Breast epithelium (tissue), 2 donors: ENCODE measurements around the gene RBMX2.

DNA sequence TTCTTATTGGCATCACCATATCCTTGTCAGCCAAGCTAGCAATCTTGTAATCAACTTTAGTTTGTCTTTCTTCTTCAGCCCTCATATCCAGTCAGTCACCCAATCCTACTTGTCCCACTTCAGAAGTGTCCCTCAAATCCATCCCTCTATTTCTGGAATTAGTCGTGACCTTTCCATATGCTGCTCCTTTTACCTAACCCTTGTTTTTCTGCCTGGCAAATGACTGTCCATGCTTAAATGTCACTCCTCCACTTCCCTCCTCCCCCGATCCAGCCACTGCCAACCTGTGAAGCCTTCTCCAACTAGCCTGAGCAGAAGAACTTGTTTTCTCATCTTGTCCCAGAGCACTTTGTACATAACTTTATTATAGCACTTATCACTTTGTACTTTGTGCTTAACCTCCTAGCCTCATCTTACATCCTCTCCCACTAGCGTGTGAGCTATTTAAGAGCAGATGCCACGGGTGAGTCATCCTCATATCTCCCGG is 46.6 kb downstream of the XIAP start:
- PRO-cap, result no peak
- RAMPAGE, long total RNA, 2 experiments, result no peak in any of the 2 experiments

GRCh38 chrX:123968268-123968552 is 6.7 kb downstream of the STAG2 start:
- PRO-cap, result no peak
- RAMPAGE, long total RNA, 2 experiments, result no peak in any of the 2 experiments

- PRO-cap, result no peak
- RAMPAGE, long total RNA, 2 experiments, result no peak in any of the 2 experiments
These were observed 125.0 kb downstream of the STAG2 start for GRCh38 chrX:124086313-124087144.

GRCh38 chrX:124090396-124090960 is 129.0 kb downstream of the STAG2 start:
- PRO-cap, result no peak
- RAMPAGE, long total RNA, 2 experiments, result no peak in any of the 2 experiments

- PRO-cap, result no peak
- RAMPAGE, long total RNA, 2 experiments, result no peak in any of the 2 experiments
These were observed 23.6 kb downstream of the SH2D1A start for GRCh38 chrX:124369957-124370280.

DNA sequence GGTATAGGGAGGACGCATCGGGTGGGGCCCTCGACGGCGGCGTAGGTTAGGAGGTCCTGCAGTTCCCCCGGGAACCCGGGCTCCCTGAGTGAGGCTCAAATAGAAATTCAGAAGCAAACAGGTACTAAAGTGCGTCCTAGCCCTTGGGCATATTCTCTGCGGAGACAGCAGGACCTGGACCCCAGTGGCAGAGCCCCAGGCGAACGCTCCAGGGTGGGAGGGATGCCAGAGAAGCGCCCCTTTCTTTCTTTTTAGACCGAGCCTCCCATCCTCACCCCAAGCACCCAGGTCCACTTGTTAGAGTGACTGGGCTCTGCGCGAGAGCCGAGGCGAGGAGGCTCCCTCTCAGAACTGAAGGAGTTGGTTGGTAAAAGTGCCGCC is 116.6 kb upstream of the TEX13C start:
- PRO-cap, result no peak
- RAMPAGE, long total RNA, 2 experiments, result no peak in any of the 2 experiments

GRCh38 chrX:125758083-125758662 is 407.9 kb downstream of the DCAF12L2 start:
- PRO-cap, result no peak
- RAMPAGE, long total RNA, 2 experiments, result no peak in any of the 2 experiments

- PRO-cap, result no peak
- RAMPAGE, long total RNA, 2 experiments, result no peak in any of the 2 experiments
These were observed 257.5 kb downstream of the PRR32 start for GRCh38 chrX:127076958-127077423.

GRCh38 chrX:129091017-129091629 is 432.2 kb downstream of the SMARCA1 start:
- PRO-cap, result no peak
- RAMPAGE, long total RNA, 2 experiments, result no peak in any of the 2 experiments

DNA sequence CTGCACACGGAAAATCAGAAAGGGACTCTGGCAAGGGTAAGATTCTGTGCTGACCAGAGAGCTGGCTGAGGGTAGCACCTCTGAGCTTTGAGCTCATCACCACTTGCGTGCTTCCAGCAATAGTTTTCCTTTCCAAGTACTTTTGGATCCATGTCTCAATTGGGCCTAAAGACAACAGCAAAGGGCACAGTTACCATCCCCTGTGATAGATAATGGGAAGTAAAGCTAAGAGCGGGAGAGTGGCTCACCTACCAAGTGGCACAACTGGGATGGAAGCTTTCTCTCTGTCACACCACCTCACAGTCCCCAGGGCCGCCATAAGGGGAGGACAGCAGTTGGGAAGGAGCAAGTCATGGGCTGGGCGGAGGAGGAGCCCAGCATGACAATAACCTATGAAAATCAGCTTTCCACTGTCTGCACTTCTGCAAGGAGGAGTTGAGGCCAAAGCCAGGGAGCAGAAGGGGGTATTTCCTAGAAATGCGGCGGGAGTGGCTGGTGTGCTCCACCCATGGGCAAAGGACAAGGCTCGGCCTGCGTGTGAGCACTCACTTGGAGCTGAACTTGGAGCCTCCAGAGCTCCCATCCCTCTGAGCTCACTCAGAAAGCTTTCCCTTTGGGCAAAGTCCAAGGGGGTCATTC is 18.7 kb downstream of the APLN start:
- PRO-cap, result no peak
- RAMPAGE, long total RNA, 2 experiments, result no peak in any of the 2 experiments

DNA sequence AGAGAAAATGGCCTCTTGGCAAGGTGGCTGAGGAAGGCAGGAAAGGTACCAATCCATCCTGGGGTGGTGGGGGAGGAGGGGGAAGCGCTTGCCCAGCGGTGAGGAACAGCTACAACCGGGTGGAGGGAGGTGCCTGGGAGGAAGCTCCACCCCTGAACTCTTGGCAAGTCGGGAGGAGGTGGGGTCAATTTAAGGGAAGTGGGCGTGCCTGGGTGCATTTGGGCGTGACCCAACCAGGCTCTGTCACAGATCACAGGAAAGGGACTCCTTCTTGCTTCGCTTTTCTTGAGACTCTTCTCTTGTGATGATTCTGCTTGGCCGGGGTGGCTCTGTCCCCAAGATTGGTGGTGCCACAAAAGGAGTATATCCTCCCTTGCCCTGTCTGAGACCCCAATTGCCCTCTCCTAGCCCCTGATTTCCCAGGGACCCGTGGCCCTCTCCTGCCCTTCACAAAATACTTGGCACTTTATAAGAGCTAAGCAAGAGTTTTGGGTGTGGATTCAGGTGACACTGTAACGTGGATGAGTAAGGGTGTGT is 41.8 kb downstream of the BCORL1 start:
- PRO-cap, result no peak
- RAMPAGE, long total RNA, 2 experiments, result no peak in any of the 2 experiments

DNA sequence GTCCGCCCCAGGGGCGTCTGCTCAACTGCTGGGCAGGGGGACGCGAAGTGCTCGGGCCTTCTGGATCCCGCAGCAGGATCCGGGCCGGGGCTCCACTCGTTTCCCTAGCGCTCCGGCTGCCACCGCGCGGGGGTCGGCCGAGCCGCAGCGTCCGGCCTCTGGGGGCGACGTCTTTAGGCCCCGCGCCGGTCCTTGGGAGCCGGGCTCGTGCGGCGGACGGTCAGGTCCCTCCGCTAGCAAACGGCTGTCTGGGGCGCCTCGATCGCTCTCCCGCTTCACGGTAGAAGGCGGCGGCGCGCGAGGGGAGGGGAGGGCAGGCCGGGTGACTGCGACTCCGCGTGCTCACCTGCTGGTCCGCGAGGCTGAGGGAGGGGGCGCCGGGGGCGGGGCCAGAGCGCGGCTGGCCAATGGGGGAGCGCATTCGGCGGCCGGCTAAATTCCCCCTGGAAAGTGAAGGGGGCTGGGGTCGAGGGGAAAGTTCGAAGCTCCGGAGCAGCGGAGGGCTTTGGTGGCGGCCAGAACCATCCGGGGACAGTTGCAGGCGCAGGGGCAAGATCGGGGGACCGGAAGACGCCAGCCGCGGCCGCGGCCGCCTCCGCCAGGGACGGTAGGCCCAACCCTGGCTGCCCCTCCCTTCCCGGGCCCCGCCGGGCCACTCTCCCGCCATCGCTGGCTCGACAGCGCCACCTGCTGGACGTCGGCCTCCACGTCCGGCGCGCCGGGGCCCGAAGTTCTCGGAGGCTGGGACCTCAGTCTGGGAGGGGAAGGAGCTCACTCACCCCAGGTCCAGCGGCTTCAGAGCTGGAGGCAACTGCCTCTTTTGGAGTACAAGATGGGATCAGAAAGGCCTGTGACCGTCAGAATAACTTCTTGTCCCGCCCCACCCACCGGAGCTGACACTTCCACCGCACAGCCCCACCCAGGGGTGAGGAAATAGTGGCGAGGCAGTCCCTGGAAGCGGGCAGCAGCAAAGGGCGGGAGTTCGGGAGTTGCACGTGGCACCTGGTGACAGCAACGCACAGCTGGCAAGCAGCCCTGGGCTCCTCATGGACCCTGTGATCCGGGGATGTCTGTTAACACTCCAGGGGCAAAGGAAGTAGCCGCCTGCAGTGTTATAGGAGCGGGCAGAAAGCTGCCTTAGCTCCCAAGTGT is 49.9 kb downstream of the ELF4 start:
- PRO-cap, result no peak
- RAMPAGE, long total RNA, 2 experiments, result no peak in any of the 2 experiments

GRCh38 chrX:130124950-130125532 is 14.7 kb upstream of the ELF4 start:
- PRO-cap, result no peak
- RAMPAGE, long total RNA, 2 experiments, result no peak in any of the 2 experiments

- PRO-cap, result bidirectional peak, plus-strand start at chrX:130401982, minus-strand start at chrX:130401875
- RAMPAGE, long total RNA, 2 experiments, result start-site peak on the plus strand in 2 of 2 experiments, at chrX:130401990-130402015 at its widest, 16 to 135 reads per replicate
These were observed at the start of gene RBMX2 for GRCh38 chrX:130401381-130402451. TSS of gene RBMX2 (plus strand) at chrX:130401987.

GRCh38 chrX:130550168-130550583 is 148.4 kb downstream of the RBMX2 start:
- PRO-cap, result no peak
- RAMPAGE, long total RNA, 2 experiments, result no peak in any of the 2 experiments

GRCh38 chrX:130669936-130670430 is 233.0 kb downstream of the ENOX2 start:
- PRO-cap, result no peak
- RAMPAGE, long total RNA, 2 experiments, result no peak in any of the 2 experiments

DNA sequence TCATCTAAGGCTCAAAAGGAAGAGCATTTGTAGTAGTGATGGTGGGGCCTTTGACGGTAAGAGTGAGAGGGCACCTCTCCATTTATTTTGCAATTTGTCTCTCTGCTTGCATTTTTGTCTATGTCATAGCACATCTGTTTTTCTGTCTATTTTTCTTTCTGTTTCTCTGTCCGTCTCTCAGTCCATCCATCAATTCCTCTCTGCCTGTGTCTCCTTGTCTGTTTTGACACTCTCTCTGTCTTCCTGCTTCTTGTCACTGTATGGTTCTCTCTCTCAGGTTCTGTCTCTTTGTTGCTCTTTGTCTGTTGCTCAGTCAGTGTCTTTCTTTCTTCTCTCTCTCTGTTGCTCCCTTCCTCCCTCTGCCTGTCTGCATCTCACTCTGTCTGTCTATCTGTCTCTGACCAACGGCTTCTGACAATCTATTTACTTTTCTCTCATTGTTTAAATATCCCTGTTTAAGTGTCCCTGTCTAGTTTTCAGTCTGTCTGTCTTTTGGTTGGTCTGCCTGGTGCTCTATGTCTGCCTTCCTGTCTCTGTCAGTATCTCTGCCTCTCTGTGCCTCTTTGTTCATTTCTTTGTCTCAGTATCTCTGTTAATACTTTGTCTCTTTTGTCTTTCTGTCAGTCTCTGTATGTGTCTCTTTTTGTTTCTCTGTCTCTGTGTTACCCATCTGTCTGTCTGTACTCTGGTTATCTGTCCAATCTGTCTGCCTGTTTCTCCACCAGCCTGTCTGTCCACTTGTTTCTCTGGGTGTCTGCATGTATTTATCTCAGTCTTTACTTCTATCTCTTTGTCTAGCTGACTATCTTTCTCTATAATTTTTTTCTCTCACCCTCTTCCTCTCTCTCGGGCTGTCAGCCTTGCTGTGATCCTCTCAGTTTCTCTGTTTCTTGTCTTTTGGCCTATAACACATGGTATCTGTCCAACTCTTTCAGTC is 153.0 kb downstream of the ENOX2 start:
- PRO-cap, result no peak
- RAMPAGE, long total RNA, 2 experiments, result no peak in any of the 2 experiments

DNA sequence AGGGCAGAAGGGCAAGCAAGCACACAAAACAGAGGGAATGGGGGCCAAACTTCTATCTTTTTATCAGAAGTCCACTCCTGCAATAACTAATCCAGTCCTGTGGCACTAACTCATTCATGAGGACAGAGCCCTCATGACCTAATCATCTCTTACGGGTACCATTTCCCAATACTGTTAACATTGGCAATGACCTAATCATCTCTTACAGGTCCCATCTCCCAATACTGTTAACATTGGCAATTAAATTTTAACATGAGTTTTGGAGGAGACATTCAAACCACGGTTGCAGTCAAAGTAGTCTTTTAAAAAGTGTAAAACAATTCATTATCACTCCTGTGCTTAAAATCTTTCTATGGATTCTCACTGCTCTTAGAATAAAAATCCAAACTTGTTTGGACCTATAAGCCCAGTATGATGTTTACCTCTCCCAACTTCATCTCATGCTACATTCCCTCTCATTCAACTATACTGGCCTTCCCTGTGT is 71.9 kb downstream of the ENOX2 start:
- PRO-cap, result no peak
- RAMPAGE, long total RNA, 2 experiments, result no peak in any of the 2 experiments

- PRO-cap, result no peak
- RAMPAGE, long total RNA, 2 experiments, result no peak in any of the 2 experiments
These were observed 60.3 kb downstream of the ENOX2 start for GRCh38 chrX:130842624-130843165.

DNA sequence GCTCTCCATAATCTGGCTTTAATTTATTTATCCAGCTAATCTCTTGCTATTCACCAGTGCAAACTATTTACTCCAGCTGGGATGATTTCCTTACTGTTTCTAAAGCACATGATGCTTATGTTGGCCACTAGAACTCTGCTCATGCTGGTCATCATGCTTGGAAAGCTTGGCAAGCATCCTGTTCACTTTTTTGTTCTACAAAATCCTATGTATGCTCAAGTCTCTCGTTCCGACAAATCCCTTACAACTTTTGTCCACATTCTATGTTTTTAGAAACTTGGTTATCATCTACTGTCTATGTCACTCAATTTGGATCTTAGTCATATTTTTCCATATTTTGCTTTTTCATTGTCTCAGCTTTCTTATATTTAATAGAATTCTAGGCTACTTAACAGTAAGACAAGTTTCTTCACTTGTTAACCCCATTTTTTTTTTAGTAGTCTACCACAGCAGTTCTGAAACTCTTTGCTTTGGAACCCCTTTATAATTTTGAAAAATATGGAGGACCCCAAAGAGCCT is 36.5 kb downstream of the ENOX2 start:
- PRO-cap, result no peak
- RAMPAGE, long total RNA, 2 experiments, result no peak in any of the 2 experiments